Parietal lobe (tissue), 2 donors: ENCODE results near the genes RBMXL2, OLFML1, EIF3F and AKIP1.

DNA sequence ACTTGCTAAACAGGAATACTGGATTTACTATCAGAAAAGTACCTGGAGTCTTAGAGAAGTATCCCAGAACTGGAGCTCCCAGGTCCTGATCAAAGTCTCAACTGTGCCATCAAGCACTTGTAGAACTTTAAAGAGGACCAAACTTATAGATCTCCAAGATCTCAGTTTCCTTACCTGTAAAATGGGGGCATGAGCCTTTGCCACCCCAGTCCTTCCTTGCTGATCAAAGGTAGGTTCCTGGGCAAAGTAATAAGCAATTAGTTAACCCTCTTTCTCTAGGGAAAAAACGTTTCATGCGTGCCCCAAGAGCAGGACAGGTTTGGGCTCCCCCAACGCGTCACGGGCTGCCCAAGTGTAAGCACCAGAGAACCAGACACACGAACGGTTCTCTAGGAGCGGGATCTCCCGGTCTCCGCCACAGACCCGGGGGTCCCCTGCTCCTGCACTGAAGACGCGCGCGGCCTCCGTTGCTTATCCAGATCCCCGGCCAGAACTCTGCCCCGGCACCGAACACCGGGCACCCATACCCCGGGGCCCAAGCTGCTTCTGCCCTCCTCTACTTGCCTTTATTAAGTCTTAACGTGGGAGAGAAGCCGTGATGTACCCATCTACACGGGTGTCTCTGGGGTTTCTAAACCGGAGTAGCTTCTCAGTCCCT, 508 bp downstream of the ZNF214 start:
- RAMPAGE, long total RNA: no peak

DNA sequence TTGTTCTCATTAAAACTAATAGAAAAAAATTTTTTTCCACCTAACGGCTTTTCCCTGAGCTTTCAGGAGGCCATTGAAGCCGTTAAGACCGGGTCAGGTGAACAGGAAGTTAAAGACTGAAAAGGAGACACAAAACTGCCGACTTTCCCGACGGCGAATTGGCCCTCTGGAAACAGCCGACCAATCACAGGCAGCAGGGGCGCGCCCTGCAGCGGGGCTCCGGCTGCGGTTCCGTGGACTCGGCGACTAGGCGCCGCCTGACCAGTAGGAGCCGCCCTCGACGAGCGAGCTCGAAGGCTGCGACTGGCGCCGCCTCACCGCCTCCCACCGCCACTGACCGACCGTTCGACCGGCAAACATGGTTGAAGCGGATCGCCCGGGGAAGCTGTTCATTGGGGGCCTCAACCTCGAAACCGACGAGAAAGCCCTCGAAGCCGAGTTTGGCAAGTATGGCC, at the start of gene RBMXL2:
TSS of gene RBMXL2 (plus strand) at position 236 of the 455 bp plus-strand sequence.
- RAMPAGE, long total RNA: no peak

GRCh38 chr11:7485051-7485975, at the start of gene OLFML1:
Gene OLFML1 (plus strand): TSS chr11:7485506.
- RAMPAGE, long total RNA: no peak

DNA sequence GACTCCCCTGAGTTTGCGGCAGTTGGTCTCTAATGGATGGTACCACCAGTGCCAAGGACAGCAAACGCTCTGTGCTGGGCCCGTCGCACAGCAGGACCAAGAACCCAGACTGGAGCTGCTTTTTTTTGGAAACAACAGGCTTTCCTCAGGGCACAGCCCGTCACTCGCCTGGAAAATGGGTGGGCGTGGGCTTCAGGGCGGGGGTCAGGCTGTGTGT, 62.8 kb downstream of the PPFIBP2 start:
- RAMPAGE, long total RNA: no peak

DNA sequence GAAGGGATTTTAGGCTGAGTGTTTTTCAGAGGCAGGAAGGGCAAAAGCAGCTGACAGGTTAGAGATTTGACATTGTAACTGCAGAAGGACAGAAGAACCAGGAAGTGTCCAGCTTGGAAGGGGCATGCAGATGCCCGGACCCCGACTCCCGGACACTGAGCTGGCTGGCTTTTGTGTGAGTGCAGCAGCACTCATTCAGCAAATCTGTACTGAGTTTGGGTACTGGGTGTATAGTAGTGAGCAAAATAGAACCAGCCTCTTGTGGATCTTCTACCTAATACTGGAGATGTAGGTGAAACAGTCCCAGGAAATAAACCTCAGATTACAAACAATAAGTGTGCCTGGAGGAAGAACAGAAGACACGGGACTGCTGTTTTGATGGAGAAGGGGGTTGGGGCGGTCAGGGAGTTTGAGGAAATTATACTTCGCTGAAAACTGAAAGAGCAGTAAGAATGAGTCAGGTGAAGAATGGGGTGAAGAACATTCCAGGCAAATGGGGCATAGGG, 64.6 kb downstream of the PPFIBP2 start:
- RAMPAGE, long total RNA: no peak

- RAMPAGE, long total RNA: no peak
These were observed 69.3 kb downstream of the CYB5R2 start for GRCh38 chr11:7603814-7604676.

- RAMPAGE, long total RNA: no peak
These were observed at the start of gene EIF3F for GRCh38 chr11:7986663-7987975. Gene EIF3F (plus strand): TSS chr11:7987337.

GRCh38 chr11:8092657-8093082, 11.7 kb downstream of the TUB start:
- RAMPAGE, long total RNA: no peak

DNA sequence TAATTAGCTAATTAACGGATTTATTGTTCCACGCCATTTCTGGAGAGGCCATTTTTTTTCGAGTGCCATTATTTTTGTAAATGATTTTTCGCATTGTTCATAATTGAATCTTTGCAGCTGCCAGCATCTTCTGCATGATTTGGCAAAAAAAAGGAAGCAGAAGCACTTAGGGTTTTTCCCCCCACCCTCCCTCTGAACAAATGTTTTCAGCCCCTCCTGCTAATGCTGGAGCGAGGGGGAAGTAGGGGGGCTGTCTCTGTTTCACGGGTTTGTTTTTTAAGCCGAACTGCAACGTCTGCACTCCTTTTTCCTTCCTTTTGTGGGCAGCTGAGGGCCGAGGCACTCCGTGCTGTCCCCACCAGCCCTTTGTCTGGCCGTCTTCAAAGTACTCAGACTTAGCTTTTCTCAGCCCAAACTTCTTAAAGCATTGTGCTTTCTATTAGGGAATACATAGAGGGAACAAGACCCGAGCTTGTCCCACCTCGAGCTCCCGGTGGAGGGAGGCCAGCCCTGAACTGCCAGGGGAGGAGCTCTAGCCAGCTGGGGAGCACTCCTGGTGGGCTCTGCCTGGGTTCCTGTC, 37.9 kb upstream of the RIC3 start:
- RAMPAGE, long total RNA: no peak

- RAMPAGE, long total RNA: no peak
These were observed 39.6 kb downstream of the LMO1 start for GRCh38 chr11:8223997-8224542.

DNA sequence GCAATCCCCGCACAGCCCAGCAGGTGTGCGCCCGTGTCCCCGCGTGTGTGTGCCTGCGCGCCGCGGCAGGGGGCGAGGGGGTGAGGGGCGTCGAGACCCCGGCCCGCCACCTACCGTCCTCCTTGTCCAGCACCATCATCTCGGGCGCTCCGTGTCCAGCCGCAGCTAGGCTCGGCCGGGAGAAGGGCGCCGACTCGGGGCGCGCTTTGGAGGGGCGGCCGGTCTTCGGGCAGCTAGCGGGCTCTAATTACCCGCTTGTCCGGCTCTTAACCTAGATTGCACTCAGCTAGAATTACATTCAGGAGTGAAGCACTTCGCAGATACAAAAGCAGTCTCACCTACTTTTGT, 480 bp downstream of the LMO1 start:
- RAMPAGE, long total RNA: no peak

DNA sequence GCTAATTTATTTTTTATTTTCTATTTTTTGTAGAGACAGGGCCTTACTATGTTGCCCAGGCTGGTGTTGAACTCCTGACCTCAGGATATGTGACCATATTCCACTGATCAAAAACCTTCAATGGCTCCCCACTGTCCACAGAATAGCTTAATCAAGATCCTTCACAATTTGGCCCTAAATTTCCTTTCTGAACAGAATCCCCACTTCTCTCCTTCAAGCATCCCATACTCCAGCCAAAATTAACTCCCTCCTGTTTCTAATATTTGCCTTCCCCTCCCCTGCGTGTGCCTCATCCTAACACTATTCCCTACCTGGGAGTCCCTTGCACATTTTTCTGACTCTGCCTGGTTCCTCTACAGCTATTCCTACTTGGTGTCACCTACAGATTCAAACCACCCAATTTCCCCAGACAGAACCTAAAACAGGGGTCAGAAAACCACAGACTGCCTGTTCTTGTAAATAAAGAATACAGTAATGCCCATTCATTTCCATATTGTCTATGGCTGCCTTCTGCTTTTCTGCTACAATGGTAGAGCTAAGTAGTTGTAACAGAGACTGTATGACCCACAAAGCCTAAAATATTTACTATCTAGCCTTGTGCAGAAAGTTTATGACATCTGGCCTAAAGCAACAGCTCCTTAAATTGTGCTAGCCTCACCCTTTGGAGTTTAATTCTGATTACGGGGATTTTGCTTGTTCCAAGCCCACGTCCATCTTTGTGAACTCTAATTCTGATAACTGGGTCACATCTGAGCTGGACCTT, 22.3 kb downstream of the TRIM66 start:
- RAMPAGE, long total RNA: no peak

DNA sequence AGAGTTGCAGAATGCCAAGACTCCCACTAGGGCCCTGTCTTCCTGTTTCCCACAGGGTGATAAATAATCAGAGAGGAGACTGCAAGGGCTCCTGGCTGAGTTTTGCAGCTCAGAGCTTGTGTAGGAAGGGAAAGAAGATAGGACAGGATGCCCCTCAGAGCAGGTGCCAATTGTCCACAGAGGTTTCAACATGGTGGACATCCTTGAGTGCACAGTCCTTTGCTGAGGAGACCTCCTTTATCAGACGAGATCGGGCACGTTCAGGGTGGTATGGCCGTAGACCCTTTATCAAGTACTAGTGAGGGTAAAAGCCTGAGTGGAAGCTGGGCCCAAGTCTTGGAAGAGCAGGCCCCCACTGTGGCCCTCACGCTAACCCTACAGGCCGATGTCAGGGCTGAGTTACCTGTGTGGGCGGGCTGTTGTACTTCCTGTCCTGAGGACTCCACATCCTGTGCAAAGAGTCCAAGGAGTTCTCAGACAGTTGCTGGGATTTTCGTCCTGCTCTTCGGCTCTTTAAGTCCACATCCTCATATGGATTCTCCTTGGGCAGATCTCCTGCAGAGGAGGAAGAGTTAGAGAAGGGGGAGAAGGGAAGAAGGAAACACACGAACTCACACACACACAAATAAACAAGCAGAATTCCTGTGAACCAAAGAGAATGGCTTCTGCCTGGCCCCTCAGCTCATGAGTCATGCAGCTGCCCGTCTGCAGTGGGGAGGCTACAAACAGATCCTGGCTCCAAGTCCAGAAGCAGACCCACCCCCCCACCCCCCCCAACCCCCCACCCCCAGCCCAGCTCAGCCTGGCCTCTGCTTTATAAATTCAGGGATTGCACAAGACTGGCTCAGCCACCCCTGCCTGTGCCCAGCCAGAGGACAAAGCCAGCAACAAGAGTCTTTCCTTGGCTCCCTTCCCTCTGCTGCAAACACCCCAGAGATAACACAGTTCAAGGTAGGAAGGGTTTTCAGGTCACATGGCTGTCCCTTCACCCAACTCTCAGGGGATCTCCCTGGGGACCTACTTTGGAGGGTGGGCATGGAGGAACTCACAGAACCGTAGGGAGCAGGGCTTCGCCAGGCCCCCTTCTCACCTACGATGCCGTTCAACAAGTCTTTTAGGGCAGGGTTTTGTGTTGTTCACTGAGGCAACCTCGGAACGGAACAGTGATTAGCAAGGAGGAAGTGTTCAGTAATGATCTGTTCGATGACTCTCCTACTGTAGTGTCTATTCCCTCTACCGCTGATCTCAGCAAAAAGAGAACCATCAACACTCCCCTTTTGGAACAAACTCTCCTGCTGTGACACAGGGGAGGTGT, 35.2 kb downstream of the RPL27A start:
- RAMPAGE, long total RNA: no peak

DNA sequence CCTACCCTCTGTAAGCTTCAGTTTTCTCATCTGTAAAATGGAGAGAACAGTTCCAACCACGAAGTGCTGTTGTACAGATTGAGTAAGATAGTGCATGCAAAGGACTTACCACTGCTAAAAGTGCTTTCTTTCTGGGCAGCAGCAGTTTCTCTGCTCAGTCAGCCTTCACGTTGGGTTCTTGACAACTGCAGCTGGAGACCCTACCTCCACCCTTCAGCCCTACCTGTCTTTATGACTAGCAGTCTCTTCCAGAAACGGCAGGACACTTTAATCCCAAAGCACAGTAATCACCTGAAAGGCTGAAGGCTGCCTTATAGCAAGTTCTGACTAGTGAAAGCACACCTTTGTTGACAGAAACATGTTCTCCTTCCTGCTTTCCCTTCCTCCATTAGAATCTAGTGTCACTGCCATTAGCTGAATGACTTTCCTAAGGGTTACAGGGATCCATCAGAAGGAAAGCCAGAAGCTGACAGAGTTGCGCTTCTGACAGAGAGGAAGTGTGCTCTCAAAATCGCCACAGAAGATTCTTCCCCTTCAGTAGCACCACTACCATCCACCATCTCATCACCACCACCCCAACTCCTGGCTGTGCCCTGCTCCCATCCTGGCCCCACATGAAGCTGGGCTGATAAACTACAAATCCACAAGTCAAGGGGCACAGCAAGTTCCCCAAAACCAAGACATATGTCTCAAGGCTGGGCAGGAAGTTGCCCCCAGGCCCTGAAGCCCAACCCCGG, 36.3 kb downstream of the DENND2B start:
- RAMPAGE, long total RNA: no peak

GRCh38 chr11:8778164-8778947, 32.1 kb downstream of the DENND2B start:
- RAMPAGE, long total RNA: no peak

- RAMPAGE, long total RNA: no peak
These were observed 5.0 kb downstream of the DENND2B start for GRCh38 chr11:8805445-8805895.

GRCh38 chr11:8826866-8827690, 16.6 kb upstream of the DENND2B start:
- RAMPAGE, long total RNA: no peak

DNA sequence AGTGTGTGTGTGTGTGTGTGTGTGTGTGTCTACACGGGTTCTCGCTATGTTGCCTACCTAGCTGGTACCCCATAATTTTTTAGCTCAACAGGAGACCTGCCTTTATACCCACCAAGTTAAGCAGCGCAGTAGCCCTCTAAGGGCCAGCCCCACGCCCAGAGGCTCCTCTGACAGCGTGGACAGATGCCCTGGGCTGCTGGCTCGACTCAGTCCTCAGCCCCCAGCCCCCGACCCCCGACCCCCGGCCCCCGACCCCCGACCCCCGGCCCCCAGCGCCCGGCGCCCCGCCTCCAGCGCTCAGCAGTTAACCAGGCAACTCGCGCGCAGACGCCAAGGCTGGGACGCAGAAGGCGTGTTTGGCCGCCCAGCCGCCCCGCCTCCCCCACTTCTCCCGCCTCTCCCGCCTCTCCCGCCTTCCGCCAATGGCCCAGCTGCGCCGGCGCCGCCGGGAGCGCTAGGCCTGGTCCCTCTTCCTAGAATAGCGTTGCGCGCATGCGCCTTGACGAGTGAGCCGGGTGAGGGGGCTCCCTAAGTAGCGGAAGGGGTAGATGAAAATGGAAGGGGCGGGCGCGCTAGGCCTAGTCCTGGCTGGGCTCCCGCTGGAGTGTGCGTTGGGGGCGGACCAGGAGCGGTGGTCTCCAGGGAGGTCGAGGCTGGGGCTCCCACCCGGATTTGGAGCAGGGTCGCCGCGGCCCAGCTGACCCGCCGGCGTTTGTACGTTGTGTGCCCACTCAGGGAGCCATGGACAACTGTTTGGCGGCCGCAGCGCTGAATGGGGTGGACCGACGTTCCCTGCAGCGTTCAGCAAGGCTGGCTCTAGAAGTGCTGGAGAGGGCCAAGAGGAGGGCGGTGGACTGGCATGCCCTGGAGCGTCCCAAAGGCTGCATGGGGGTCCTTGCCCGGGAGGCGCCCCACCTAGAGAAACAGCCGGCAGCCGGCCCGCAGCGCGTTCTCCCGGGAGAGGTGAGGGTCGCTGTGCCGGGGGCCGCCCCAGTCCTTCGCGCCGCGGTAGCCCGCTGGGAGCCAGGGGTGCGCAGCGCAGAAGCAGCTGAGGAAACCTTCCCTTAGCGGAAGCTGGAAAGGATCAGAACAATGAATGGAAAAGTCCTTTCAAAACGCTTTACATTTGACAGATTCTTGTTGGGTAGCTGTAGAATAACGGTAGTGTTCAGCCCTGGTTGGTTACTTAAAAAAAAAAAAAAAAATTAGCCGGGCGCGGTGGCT, at the start of gene AKIP1:
TSS of gene AKIP1 (plus strand) at position 481 of the 1,224 bp plus-strand sequence.
- RAMPAGE, long total RNA: start-site peak on the plus strand centred at position 513 of the sequence, 64 bp wide, 131 and 57 reads in 2 replicates

- RAMPAGE, long total RNA: no peak
These were observed 7.6 kb upstream of the TMEM9B start for GRCh38 chr11:8971490-8972633.

DNA sequence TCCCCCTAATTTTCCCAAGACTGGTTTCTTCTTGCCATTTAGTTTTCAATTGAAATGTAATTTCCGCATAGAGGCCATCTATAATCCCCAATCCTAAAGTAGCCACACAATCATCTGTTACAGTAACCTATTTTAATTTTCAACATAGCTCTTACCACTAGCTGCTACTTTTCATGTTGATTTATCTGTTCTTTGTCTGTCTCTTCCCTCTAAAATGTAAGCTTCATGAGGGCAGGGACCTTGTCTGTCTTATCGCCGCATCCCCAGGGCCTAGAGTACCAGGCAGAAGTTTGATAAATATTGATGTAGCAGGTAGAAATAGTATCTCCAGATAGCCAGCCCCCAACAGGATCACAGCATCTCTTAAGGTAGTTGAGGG, 14.9 kb upstream of the NRIP3 start:
- RAMPAGE, long total RNA: no peak